Measurements from ENCODE around the genes SEMA5A, MARCHF6, ANKRD33B and CTNND2.

DNA sequence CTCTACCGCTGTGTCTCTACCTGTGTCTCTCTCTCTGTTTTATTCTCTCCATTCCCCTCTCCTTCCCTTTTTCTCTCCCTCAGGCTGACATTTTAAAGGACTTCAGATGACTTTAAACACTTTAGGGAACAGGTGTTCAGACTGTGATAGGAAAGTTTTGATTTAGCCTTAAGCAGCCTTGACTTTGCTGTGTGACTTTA, 530.8 kb downstream of the SEMA5A start:
- PRO-cap = unidirectional peak, minus-strand start at position 73 of the sequence

- PRO-cap = bidirectional peak, plus-strand start at chr5:9546298, minus-strand start at chr5:9546075; unidirectional peak, plus-strand start at chr5:9546469; bidirectional peak, plus-strand start at chr5:9546523, minus-strand start at chr5:9546527
Observed at GRCh38 chr5:9545923-9547058, at the start of gene SEMA5A. SEMA5A (minus strand) TSS chr5:9546075.

GRCh38 chr5:9553642-9554159, 7.8 kb upstream of the SEMA5A start:
- PRO-cap = no peak

DNA sequence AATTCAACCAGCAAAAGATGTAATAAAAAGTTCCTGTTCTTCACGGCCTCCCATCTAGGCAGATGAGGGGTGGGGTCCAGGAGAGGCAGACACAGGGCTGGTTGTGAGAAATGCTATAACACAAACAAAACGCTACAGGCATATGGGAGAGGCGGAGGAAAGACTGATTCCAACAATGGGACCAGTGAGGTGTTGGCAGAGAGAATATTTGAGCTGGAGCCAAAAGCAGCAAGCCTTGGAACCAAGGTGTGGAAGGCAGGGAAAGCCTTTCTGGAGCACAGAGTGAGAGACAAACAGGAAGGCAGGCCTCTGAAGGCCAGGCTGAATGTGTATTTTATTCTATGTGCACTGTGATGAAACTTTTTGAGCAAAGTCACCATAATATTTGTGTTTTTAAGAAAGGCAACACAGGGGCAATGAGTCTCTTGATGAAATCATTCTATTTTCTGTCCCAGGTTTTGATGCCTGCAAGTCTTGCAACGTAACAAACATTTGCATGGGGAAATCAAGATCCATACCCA, 2.9 kb downstream of the ATPSCKMT start:
- PRO-cap = no peak

- PRO-cap = no peak
Observed at GRCh38 chr5:10332888-10334174, 20.2 kb upstream of the MARCHF6 start.

GRCh38 chr5:10353530-10354583, at the start of gene MARCHF6:
MARCHF6 (plus strand) TSS chr5:10353695.
- PRO-cap = bidirectional peak, plus-strand start at chr5:10353716, minus-strand start at chr5:10353599

- PRO-cap = no peak
Observed at GRCh38 chr5:10390198-10390615, 36.7 kb downstream of the MARCHF6 start.

DNA sequence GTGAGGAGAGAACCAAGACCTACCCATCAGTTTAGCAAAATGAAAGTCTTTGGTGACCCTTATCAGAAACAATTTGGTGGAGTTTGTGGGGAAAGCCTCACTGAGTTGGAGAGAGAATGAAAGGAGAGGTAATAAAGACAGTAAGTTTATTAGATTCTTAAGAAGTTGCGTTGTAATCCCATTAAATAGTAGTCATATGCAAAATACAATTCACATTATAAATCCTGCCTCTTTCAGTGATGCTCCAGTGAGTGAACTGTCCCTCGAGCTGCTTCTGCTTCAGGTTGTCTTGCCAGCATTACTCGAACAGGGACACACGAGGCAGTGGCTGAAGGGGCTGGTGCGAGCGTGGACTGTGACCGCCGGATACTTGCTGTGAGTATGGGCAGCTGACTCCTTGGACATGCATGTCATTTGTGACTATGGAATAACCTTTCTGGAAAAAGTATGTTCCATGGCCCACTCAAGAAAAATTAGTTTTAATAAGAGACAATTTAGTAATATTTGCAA, 31.7 kb upstream of the ROPN1L start:
- PRO-cap = no peak

DNA sequence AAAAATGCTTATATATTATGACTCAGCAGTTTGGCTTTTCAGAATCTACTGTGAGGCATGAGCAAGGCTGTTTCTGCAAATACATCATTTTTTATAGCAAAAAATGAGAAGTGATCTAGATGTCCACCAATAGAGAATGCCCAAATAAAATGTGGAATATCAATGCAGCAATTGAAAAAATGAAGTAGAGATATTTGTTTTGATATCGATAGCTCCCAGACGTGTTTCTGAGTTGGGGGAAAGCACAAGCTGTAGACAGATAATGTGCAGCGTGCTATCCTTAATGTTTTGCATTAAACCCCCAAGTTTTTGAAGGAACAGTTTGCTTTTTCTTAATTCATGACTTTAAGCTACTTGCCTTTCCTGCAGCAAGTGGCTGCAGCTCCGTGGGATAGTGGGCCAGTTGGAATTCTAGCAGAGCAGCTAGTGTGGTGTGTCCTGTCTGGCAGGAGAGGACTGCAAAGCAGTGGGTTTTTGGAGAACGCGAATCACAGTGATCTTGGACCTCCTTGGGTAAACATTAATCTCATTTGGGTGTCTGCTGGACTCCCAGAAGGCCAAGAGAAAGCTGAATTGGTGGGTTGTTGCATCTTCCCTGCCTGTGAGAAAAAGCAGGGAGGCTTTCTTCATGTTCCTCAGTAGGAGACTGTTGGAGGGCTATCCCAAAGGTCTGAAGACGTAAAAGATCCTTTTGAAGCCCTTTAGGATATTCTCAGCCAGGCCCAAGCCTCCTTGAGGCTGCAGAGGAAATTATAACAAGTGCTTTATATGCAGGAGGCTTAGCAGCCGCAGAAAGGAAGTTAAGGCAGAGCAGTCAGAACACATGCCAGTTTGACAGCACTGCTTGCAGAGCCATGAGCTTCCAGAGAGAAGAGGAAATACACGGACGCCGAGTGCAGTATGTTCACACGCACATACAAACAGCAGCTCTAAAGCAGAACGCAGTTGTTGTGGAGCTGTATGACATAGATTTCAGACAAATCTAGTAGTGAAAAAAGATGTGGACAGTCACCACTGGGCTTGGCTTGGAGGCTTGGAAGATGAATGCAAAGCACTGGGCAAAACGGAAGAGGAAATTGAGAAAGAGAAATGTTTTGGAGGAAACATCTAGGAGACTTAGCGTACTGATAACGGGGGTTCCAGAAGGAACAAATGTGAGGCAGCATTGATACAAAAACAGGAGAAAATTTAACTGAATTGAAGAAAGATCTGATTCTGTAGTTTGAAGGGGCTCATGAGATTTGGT, 20.1 kb upstream of the ROPN1L start:
- PRO-cap = no peak

- PRO-cap = bidirectional peak, plus-strand start at chr5:10564330, minus-strand start at chr5:10564169
Observed at GRCh38 chr5:10563655-10564470, at the start of gene ANKRD33B. ANKRD33B (plus strand) TSS chr5:10564070.

DNA sequence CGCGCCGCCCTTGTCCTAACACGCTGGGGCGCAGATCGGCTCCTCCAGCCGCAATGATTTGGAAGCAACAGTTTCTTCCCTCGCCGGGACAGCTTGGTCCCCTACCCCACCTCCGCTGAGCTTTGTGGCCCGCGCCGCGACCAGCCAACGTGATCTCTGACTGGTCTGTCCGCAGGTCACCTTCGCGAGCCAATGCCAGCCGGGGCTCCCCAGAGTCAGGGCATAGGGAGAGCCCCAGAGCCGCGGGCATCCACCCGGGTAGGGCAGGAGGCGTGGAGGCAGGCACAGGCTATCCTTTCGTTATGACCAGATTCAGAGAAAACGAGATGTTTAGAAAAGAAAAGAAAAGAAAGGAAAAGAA, 1.4 kb downstream of the ANKRD33B start:
- PRO-cap = no peak

DNA sequence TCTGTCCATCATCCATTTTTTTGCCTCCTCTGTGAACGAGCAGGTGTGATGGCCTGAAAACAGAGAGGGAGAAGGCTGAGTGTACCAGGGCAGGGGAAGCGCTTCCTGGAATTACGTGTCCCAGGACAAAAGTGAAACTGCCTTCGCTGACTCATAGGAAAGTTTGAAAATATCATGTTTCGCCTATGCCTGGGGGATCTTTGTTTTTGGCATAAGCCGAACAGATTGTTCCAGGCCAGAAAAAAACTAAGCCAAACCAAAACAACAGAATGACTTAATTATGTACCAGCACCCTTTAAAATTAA, 31.9 kb downstream of the ANKRD33B start:
- PRO-cap = unidirectional peak, minus-strand start at position 100 of the sequence

DNA sequence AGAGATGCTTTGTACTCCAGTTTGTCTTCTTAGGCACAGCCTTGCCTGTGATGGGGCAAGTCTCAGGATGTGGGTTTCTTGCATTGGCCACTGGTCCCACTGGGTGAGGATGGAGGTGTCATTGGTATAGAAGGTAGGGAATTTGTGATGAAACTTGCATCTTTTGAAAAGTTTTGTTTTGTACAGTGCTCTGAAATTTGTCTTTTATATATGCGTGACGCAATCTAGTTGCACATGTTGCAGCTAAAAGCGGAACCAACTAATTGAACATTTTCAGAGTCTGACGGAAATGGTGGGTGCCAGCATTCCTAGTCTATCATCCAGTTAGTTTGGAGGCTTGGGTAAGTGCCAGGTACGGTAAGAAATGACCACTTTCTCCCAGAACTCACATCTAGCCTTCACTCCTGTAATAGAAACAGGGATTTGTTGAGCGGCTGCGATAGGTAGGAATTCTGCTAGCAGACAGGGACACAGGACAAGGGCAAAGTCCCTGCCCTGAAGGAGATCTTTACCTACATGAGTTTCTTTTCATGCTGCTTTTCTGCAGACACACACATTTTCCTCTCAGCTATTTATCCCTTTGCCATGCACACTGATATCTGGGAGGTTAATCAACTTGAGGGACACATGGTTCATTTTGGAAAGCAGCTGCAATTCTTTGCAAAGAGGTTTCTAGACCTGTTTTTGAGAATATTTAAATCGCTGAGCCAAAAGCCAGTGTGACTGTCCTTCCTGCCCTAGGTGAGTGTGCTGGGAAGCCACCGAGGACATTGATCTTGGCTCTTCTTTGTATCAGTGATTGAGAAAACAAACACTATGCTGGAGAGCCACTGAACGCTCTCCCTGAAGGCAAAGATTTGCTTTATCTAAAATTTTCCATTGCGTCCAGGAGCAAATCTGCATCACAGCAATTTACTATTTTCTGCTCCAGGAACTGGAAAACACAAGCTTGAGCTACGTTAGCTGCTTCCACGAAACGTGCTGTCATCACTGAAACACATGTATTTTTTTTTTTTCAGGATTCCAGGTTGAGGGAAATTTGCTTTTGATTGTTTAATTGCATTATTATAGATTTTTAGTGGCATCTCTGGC, 89.7 kb downstream of the DAP start:
- PRO-cap = no peak

DNA sequence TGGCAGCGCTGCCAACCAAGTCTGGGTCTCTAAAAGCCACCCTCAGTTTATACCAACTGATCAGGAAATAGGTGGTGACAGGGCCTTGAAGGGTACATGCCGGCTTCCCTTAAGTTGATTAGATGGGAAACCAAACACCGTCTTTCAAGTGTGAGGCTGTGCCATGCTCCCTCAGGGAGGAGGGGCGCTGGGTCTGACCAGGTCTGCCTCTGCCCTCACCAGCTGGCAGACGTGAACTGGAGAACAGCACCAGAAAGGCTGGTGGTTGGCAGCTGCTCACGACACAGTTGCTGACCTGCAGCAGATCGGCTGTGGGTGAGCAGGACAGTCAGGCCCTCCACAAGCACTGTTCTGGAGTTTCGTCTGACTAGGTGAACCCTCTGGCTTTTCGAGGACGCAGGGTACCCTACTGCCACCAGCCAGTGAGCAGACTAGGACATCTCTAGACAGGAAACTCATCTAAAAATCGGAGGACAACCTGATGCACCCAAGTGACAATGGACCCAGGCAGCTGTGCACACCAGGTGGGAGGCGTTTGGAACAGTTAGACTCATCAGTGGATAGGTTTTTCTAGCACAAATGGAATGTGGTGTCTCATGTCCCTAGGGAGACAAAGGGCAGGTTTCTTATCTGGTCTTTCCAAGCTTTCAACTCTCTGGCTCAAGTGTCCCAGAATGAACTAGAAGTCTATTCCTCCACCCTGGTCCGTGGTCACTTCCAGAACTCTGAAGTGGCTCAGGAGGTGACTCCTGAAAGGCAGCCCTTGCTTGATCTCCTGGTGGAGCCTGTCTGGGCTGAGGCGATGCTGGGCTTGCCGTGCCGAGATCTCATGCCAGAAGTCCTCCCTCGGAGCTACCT, 81.2 kb downstream of the DAP start:
- PRO-cap = no peak

GRCh38 chr5:10680417-10681195, 80.4 kb downstream of the DAP start:
- PRO-cap = no peak

DNA sequence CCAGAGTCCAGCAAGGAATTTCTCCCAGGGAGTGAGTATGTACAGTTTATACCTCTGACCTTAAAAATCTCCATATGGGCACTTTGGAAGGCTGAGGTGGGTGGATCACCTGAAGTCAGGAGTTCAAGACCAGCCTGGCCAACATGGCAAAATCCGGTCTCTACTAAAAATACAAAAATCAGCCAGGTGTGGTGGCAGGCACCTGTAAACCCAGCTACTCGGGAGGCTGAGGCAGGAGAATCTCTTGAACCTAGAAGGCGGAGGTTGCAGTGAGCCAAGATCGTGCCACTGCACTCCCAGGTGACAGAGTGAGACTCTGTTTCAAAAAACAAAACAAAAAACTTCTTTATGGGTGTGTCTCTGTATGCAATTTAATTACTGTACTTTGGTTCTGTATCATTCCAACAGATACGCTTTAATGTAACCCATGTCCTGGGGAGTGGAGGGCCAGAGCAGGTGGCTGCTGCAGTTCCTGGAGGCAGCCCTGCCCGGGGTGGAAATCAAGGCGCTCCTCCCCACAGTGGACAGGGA, 2.1 kb downstream of the DAP start:
- PRO-cap = no peak

GRCh38 chr5:11251146-11251760, 490.2 kb upstream of the DAP start:
- PRO-cap = no peak

DNA sequence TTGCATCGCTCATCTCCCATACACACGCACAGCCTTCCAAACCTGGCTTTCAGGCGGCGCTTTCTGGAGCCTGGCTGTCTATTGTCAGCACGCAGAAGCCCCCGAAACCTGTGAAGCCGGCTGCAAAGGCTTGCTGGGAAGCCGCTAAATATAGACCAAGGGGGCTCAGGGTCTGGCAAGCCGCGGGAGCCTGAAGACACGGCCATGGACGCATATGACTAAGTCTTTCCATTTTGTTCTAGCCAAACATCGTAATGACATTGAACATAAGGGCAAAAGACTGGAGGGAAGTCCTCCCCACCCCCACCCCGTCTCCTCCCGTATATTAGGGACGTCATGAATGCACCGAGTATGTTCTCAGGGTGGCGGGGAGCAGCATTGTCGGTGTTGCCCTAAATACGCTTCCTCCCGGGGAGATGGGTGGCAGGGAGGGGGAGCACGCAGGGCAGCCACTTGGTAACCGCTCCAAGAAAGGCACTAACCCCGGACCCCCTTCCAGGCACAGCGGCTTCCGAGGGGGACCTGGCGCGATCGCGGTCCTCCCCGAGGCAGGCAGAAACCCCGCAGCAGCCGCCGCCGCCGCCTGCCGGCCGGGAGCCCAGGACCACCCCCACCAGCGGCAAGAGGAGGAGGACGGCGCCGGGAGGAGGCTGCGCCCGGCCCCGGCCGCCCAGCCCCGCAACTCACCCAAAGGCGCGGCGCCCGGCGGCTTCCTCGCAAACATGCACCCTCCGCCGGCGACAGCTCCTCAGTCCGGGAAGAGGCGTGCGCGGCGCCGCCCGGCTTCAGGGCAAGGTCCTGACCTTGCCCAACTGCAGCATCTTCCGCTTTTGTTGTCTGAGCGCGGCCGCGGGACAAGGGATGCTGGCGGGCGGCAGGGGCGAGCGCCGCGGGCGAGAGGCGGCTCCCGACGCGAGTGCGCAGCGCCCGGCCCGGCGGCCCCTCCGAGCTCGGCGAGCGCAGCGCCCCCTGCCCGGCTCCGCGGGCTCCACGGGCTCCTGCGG, 814 bp downstream of the CTNND2 start:
- PRO-cap = no peak

- PRO-cap = no peak
Observed at GRCh38 chr5:11904134-11904742, at the start of gene CTNND2. CTNND2 (minus strand) TSS chr5:11904446.

DNA sequence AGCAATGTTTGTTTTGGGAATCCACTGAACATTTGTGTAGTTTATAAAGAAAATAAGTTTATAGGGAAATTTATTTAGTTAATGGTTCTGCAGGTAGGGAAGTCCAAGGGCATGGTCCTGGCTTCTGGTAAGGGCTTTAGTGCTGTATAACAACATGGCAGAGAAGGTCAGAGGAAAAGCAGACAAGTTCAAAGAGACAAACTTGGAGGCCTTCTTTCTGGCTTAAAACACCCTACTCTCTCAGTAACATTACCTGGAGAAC, 590.1 kb downstream of the DNAH5 start:
- PRO-cap = no peak

Measured in ascending aorta (tissue), 1 donor.